ENCODE measurements around a stretch of chr16.

DNA sequence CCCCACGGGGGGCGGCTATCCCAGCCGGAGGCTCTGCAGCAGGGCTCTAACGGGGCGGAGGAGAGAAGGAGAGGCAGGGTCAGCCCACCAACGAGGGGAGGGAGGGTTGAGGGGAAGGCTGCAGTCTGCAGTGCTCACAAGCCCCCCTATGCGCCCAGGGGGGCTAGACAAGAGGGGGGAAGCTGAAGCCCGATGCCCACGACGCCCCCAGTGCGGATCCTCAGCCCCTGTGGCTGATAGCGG is 285 bp downstream of the GRIN2A start:
- PRO-cap, 3 experiments = no peak in any of the 3 experiments
- RRBS = 2% methylated on average over 3 of the region's 12 CpGs

DNA sequence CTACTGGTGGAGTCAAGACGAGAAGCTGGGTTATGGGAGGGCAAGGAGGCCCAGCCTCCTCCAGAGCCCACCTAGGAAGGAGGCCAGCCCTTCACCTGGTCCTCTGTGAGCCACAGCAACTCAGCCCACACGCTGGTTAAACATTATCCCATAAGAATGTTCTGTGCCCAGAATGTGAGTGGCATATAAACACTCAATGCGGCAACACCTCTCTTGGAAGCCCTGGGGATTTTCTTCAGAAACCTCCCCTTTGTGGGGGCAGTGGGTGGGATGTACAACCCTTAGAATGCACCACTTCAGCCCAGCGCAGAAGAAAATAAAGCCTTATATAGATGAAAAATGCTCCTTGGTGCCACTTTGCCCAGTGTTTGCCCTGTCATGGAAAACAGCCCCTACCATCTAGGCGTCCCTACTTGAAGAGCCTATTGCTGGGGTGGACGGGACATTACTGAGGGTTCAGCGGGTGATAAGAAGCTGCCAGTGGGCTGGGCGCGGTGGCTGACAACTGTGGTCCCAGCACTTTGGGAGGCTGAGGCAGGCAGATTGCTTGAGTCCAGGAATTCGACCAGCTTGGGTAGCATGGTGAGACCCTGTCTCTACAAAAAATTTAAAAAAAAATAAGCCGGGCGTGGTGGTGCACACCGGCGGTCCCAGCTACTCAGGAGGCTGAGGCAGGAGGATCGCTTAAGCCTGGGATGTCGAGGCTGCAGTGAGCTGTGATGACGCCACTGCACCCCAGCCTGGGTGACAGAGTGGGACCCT is 47.8 kb downstream of the TEKT5 start:
- PRO-cap, 3 experiments = no peak in any of the 3 experiments
- RRBS = no CpG with 5 or more reads among the region's 17 CpGs

DNA sequence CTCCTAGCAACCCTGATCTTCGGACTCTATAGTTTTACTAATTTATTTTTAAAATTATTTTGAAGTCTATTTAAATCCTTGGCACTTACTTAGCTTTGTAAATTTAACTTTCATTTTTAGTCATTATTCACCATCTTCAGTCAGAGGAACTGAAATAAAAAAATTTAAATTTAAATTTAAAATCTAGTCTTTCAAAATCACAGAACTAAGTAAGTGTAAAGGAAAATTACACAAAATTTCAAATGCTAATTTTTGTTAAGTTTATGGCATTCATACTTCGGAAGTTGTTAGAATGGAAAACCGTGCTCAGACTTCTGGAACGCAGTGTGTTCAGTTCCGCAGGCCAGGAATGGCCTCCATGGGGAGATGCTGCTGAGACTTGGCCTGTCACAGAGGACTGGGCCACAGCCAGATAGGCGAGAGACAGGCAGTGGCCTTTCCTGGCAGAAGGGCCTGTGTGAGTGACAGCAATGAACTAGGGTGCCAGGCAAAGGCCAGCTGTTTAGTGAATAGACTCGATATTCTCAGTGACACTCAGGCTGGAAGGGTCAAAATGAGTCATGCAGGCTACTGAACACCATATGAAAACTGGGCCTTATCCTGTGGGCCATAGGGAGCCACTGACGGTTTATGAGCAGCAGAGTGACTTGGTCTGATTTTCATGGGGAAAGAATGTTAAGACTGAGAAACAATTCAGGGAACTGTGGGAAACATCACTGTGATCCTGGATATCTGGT is 5.5 kb upstream of the NUBP1 start:
- PRO-cap, 3 experiments = no peak in any of the 3 experiments
- RRBS = no CpG with 5 or more reads among the region's 8 CpGs

- PRO-cap, 3 experiments = no peak in any of the 3 experiments
- RRBS = no CpG with 5 or more reads among the region's 14 CpGs
Measured at GRCh38 chr16:10752731-10753592, 9.3 kb downstream of the NUBP1 start.

GRCh38 chr16:10827959-10828541 is 9.5 kb upstream of the TVP23A start:
- PRO-cap, 3 experiments = peak in 2 of 3 experiments; most common plus-strand start chr16:10828153 (in 1); most common minus-strand start chr16:10828139 (in 2)
- RRBS = 0% methylated on average over 1 of the region's 9 CpGs

DNA sequence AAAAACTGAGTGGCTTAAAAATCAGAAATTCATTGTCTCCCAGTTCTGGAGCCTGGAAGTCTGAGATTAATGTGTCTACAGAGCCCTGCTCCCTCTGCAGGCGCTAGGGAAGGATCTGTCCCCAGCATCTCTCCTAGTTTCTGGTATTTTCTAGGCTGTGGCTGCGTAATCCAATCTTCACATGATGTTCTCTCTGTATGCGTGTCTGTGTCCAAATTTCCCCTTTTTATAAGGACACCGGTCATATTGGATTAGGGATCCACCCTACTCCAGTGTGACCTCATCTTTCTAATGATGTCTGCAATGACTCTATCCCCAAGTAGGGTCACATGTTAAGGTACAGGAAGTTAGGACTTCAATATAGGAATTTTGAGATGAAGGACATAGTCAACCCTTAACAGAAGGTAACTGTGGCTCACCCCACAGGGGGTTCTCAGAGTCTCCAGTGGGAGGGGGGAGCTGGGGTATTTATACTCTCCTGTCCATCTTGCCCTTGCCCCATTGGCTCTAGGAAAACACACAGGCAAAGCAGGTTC is 13.7 kb upstream of the TVP23A start:
- PRO-cap, 3 experiments = no peak in any of the 3 experiments
- RRBS = no CpG with 5 or more reads among the region's 4 CpGs

GRCh38 chr16:10879138-10879729 is 2.2 kb downstream of the CIITA start:
- PRO-cap, 3 experiments = peak in 1 of 3 experiments; most common plus-strand start chr16:10879315 (in 1)
- RRBS = 3% methylated on average over 18 of the region's 33 CpGs

DNA sequence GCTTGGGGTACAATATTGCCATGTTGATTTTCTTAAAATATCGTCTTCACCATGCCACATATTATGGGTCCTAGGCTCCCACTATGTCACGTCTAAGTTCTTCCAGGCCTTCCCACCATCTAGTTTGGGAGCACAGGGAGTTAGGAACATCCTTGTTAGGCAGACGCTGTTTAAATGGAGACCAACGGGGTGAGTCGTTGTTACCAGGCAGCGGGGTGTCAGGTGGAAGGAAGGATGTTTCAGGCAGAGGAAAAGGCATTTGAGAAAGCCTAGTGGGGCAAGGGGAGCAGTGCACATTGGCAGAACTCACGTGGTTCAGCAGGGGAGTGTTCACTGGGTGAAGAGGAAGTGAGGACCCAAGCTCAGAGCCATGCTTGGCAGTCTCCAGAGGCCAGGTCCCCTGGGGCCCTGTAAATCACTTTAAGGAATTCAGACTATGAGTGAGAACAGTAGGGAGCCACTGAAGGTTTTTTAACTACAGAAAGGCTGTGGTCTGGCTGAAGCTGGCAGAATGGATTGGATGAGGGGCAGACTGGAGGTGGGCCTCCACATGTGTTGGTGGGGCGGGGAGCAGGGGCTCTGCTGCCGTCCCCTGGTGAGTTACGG is 5.0 kb downstream of the CLEC16A start:
- PRO-cap, 3 experiments = no peak in any of the 3 experiments
- RRBS = no CpG with 5 or more reads among the region's 10 CpGs

GRCh38 chr16:10961070-10961761 is 16.9 kb downstream of the CLEC16A start:
- PRO-cap, 3 experiments = no peak in any of the 3 experiments
- RRBS = no CpG with 5 or more reads among the region's 8 CpGs

DNA sequence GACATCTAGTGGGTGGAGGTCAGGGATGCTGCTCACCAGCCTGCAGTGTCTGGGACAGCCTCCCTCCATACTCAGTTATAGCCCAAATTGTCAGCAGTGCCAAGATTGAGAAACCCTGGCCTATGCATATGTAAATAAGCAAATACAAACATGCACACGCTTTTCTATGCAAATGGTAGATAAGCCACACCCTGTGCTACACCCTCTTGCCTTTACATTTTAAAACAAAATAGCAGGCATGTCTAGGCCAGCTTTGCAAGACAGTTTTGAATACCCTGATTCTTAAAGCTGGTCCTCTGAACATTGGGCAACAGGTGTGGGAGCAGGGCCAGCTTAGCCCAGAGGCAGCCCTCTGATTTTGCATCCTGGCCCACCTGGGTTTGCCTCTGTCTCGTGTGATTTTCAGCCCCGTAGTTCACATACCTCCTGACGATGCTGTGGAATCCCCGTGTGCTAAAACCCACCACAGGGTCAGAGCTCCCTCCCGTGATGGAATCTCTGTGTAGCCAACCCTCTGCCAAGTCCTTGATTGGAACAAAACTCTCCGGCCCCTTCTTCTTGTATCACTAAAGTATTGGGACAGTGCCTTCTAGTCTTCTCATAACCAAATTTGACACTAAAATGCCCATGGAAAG is 37.7 kb downstream of the CLEC16A start:
- PRO-cap, 3 experiments = no peak in any of the 3 experiments
- RRBS = no CpG with 5 or more reads among the region's 7 CpGs

DNA sequence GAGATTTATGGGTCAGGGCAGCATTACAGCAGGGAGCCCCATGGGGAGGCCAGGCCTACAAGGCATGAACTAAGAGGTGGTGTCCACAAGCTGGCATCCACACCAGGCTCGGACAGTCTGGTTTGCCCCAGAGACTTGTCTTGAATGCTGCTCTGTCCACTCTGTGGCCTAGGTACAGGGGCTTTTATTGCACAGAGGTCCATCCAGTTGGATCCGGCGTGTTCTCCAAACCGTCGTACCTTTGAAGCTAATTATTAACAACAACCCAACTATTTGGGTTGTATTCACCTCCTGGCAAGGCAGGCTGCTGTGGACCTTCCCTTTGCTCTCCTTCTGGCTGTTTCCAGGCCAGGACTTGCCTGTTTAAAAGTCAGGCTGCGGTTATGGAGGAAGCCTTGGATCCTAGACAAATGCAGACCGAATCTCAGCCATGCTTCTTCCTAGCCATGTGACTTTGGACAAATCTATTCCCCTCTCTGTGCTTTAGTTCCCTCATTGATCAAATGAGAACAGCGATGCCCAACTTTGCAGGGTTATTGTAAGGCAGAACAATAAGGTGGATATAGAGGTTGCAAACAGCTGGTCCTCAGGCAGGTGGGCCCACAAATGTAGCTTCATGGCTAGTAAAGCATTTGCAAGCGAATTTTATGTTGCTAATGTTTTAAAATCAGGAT is 123.5 kb downstream of the CLEC16A start:
- PRO-cap, 3 experiments = no peak in any of the 3 experiments
- RRBS = no CpG with 5 or more reads among the region's 9 CpGs

DNA sequence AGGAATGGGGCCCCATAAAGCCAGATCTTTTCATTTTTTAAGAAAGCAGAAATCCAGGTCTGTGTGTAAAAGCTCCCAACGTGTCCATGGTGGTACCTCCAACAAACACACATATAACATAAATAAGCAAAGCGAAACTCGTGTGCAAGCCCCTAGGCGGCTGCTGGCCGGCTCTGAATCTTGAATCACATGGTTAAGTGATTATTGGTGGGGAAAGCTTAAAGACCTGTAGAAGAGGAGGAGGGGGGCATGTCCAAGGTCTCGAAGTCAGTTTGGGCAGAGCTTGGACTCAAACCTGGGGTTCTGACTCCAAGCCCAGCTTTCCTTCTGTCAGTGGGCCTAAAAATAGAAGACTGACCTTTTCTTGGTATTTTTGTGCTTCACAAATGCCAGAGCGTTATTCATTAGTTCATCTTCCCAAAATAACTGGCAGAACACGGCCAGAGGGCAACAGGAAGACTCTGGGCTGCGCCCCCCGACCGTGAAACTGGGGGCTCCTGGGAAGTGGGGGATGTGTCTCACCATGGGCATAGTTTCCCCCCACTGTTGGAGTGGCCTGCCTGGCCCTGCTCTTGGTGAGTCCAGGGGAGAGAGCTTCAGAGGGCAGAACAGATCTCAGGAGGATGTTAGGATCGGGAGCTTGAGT is 94.1 kb downstream of the SOCS1 start:
- PRO-cap, 3 experiments = no peak in any of the 3 experiments
- RRBS = no CpG with 5 or more reads among the region's 12 CpGs

- PRO-cap, 3 experiments = no peak in any of the 3 experiments
- RRBS = 0% methylated on average over 2 of the region's 12 CpGs
Measured at GRCh38 chr16:11198532-11199279, 57.3 kb downstream of the SOCS1 start.

DNA sequence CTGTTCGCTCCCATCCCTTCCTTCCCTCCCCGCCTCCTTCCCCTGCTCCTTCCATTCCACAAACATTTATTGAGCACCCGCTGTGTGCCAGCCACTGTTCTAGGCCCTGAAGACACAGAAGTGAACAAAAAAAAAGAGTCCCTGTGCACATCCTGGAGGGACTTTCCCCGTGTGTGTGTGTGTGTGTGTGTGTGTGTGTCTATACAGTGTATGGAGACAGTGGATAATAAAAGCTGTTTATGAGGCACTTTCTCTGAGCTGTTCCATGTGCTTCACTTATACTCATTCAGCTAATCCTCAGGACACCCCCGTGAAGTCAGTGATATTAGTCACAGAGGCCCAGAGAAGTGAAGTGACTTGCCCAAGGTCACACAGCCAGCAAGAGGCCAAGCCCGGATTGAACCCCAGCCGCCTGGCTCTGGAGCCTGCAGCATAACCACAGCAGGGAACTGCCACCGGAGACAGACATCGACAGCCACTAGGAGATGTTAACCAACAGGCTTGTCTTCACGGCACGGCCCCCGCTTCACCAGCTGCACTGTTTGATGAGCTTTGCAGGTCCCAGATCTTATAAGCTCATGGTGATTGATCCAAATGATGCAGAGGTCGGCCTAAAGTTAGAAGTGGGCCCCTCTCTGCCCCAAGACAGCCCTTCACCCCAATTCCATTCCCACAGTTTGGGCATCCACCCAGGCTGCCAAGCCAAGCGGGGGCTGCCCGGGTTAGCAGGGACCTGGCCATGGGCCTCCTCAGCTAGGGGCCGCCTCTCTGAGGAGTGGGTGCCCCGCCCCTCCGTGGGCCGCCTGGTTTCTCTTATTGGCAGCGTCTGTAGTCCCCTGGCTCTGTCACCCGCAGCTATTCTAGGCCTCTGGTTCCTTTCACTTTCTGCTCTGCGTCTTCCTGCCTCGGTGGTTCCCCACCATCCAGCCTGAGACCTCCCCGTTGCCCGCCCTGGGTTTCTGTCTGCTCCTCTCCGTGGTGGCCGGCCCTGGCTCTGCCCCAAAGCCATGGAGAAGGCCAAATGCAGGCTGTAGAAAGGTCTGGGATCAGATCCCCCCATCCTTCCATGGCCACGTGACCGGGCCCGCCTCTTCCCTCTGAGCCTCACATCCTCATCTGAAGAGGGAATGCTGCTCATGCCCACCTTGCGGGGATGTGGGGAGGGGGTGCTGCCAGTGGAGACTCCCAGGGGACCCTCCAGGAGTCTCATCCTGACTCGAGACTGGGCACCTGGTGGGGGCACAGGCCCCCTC is 30.9 kb downstream of the SOCS1 start:
- PRO-cap, 3 experiments = no peak in any of the 3 experiments
- RRBS = 56% methylated on average over 5 of the region's 32 CpGs

- PRO-cap, 3 experiments = no peak in any of the 3 experiments
- RRBS = no CpG with 5 or more reads among the region's 9 CpGs
Measured at GRCh38 chr16:11234623-11235213, 21.3 kb downstream of the SOCS1 start.

- PRO-cap, 3 experiments = no peak in any of the 3 experiments
- RRBS = 74% methylated on average over 5 of the region's 42 CpGs
Measured at GRCh38 chr16:11249127-11249732, 6.8 kb downstream of the SOCS1 start.

DNA sequence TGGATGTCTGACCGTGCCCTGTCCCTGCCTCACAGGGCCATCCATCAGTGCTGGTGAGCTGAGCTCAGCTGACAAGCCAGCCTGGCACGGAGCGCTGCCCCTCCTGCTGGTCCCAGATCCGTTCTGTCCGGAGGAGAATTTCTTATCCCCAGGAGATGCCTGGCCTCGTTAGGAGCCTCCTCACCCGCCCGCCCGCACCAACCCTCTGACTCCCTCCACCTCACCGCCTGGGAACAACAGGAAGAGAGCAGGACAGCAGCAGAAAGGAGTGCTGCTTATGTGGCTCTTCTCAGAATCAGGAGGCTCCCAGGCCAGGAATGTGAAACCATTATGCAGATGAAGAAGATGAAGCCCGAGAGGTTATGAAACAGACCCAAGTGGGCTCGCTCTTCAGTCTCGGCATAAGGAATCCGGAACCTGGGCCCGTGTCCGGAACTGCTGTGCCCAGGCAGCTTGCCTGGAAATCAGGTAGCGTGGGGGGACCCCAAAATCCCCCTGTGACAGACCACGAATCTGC is 28.8 kb upstream of the RMI2 start:
- PRO-cap, 3 experiments = no peak in any of the 3 experiments
- RRBS = no CpG with 5 or more reads among the region's 18 CpGs

GRCh38 chr16:11327811-11328047 is 17.5 kb upstream of the RMI2 start:
- PRO-cap, 3 experiments = no peak in any of the 3 experiments
- RRBS = no CpG with 5 or more reads among the region's 3 CpGs

DNA sequence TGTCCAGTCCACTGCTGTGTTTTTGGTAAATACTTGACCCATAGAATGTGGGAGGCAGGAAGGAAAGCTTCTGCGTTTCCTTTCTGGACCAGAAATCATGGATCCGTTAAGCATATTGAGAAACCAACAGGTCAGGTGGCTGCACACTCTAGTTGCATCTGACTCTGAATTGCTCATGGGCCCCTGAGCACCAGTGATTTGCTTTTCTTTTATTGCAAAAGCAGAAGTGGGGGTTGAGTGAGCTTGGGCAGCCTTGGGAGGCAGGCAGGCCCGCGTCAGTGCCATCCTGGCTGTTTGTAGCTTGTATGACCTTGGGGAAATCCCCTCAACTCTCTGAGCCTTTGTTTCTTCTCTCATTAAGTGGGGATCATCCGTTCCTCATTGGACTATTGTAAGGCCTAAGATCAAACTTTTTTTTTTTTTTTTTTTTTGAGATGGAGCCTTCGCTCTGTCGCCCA is 25.3 kb downstream of the RMI2 start:
- PRO-cap, 3 experiments = no peak in any of the 3 experiments
- RRBS = no CpG with 5 or more reads among the region's 7 CpGs

GRCh38 chr16:11547432-11548219 is 20.6 kb upstream of the ENSG00000188897 start:
- PRO-cap, 3 experiments = no peak in any of the 3 experiments
- RRBS = no CpG with 5 or more reads among the region's 13 CpGs